Frontal cortex (tissue), 2 donors: ENCODE data around the gene KAT14.

GRCh38 chr20:16379206-16380013 lies 193.8 kb downstream of the KIF16B start:
- RAMPAGE, long total RNA = no peak

DNA sequence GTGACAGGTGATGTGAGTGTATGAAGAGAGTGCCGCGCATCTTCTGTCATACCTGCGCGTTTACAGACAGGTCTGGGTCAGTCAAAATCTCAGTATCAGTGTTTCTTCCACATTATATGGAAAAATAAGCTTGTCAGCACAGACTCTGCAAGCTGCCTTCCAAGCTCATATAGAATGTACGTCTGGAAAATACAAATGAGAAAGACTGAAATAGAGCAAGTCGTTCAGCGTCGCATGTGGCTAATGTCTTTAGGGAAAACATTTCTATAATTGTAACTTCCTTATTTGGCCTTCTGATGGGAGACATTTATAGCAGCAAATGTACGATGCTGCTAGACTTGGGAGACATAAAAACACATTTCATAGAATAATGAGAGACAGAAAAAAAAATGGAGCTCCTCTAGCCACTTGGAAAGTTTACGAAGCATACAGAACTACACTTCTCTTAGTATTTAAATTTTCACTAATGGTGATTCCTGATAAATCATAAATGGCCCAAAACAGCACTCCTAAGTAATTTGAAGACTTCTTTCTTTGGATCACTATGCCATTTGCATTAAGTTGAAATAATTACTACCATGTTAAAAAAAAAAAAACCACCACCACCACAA lies 122.2 kb downstream of the KIF16B start:
- RAMPAGE, long total RNA = no peak

- RAMPAGE, long total RNA = no peak
Observed at GRCh38 chr20:16475307-16475722, 97.9 kb downstream of the KIF16B start.

- RAMPAGE, long total RNA = no peak
Observed at GRCh38 chr20:17046342-17046822, 180.5 kb upstream of the PCSK2 start.

DNA sequence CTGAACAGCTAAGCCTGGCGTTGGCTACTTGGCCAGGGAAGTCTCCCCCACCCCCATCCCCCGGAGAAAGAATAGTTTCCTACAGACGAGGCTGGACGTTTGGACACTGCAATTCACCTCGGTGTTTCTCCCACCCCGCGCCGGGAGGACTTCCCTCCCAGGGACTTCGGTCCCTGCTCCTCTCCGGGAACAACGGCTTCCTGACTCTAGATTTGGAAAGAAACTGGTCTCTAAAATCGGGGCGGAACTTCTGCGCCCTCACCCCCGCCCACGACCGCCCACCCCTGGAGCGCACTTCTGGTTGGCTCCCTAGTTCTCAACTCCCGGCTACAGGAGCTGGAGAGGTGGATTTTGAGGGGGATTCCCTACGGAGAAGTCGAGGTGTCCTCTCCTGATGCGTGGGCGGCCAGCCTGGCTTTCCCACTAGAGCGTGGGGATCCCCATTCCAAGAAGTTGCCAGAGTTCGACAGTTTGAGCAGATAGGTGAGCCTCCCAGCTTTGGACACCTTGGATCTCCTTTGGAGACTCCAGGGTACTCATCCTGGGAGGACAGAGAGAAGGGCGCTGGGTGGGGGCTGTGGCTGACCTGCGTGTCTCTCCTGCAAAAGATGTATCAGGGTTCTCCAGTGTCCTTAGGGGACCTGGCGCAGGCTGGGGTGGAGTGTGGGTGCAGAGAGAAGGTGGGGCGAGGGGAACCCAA lies 1.1 kb downstream of the PCSK2 start:
- RAMPAGE, long total RNA = no peak

GRCh38 chr20:17638174-17638658 lies 43.8 kb downstream of the RRBP1 start:
- RAMPAGE, long total RNA = no peak

- RAMPAGE, long total RNA = no peak
Observed at GRCh38 chr20:17679764-17680876, 1.9 kb downstream of the RRBP1 start.

GRCh38 chr20:17825223-17825760 lies 125.5 kb downstream of the BANF2 start:
- RAMPAGE, long total RNA = no peak

DNA sequence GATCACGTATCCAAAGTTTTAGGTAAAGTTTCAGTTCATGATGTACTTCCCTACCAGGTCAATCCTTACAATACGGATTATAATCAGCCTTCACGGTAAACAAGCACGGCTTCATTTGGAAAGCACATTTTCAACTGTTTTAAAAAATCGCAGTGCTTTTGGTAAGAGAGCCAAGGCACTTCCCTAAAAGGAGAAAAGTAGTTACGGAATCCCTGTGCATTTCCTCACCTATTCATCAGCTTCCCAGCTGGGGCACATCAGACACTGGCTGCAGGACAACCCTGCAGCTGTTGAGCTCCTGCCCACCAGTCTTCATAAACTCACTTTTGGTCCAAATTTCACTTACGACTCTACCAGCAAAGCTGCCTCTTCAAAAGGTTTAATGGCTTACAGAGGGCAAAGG lies 7.7 kb downstream of the SNX5 start:
- RAMPAGE, long total RNA = no peak

DNA sequence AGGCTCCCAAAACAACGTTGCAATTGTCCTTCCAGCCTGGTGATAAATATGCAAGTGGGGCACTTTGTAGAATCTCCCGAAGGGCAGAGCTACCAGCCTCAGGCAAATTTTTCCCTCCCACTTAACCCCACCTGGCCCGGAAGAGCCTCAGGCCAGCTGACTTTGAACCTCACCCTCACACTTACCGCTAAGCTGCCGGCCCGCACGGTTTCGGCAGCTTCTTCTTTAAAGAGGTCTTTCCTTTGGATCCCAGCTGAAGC lies 2.5 kb downstream of the OVOL2 start:
- RAMPAGE, long total RNA = no peak

DNA sequence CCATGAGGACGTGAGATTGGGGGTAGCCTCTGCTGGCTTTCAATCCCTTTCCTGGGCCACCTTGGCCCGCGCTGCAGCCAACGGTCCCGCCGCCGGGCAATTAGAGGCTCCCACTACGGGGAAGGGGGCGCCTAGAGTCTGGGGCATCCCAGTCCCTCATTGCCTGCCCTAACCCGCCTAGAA lies 605 bp downstream of the OVOL2 start:
- RAMPAGE, long total RNA = no peak

GRCh38 chr20:18137640-18138551 lies at the start of gene KAT14:
Gene KAT14 (plus strand): TSS chr20:18137863.
- RAMPAGE, long total RNA = no peak

DNA sequence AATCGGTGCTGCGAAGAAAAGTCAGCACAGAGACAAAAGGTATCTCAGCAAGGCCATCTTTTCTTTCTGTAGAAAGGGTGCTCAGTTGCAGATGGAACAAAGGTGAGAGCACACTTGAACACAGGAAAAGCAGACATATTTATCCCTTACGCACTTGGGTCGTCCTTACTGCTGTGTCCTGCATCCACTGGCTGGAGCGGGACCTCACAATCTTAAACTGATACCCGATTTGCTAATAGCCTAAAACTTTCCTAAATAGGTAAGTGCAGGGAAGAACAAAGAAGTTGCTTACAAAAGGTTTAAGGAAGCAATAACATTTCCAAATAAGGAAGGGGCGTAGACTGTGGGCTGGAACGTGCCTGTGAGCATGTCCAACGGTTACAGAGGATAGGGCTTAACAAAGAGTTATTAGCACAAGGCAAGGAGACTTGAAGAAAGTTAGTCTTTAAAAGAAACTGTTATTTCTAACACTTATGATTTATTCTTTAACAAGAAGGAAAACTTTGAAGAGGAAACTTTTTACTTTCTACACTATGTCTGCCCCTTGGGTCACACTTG lies 28.5 kb downstream of the KAT14 start:
- RAMPAGE, long total RNA = no peak

DNA sequence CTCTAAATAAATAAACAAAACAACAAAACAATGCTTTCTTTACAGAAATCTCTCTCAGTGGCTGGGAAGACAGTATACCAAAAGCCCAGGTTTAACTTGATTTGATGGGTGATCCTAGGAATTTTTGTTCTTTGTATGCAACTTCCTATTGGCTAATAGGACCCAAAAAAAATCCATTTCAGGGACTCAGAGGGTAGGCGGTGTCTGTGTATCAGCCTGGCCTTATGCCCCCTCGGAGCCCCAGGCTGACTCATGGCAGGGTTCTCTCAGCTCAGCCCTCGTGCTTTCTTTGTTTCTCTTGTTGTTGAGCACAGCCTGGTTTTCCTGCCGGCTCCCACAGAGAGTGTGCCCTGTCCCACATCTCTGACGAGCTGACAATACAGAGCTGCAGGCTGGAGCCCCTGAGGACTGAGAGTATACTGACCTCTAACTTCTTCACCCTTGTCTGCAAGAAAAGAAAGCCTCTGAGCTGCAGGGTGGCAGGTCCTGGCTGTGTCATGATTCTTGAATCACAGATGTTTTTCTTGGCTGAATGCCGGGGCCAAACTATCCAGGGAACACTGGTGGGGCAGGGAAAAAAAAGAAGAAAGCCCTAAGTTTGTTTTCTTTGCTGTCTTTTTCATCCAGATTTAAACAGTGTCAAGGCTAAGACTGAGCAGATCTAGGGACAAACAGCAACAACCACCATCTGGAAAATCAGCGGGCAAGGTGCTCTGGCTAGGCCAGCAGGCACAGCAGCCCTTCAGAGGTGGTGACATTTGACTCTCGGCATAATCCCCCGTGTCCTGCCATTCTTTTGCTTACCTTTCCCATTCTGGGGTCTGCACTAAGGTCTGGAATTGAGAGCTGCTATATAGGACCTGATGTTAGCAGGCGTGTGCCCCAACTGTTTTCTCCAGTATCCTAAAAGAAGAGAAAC lies 63.3 kb upstream of the ZNF133 start:
- RAMPAGE, long total RNA = no peak

DNA sequence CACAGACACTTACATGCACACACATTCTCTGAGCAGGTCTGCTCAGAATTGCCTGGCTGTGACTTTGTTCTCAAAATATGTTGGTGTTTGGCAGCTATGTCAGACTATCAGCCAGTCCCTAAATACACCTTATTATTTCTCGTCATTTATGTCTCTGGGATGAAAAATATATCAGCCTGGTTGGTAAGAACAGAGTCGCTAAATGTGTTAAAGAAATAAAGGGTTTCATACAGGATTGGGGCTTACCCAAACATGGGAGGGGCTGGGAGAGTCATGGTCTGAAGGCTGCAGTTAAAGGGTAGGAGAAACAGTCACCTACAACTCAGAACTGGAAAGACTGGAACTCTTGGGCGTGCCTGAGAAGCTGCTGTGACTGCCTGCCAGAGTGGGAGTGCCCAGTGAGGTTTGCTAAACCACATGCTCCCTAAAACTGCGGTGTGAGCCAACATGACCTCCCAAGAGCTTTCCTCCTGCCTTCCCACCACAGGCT lies 165.0 kb upstream of the SLC24A3 start:
- RAMPAGE, long total RNA = no peak

- RAMPAGE, long total RNA = no peak
Observed at GRCh38 chr20:19758807-19759421, 856 bp downstream of the RIN2 start.

- RAMPAGE, long total RNA = no peak
Observed at GRCh38 chr20:19888771-19889899, 128.0 kb upstream of the NAA20 start.

DNA sequence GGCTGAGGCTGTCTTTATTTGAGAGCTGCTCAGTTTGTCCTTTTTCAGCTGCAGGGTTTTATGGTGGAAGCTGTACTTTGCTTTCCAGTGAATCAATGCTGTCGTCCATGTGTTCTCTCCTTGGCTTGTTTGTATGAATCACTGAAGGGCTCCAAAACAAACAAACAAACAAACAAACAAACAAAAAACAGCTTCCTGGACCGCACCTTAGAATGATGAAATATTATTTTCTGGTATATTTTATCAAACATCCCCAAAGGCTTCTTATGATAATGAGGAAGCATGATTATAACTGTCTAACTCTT lies 127.3 kb upstream of the NAA20 start:
- RAMPAGE, long total RNA = no peak

DNA sequence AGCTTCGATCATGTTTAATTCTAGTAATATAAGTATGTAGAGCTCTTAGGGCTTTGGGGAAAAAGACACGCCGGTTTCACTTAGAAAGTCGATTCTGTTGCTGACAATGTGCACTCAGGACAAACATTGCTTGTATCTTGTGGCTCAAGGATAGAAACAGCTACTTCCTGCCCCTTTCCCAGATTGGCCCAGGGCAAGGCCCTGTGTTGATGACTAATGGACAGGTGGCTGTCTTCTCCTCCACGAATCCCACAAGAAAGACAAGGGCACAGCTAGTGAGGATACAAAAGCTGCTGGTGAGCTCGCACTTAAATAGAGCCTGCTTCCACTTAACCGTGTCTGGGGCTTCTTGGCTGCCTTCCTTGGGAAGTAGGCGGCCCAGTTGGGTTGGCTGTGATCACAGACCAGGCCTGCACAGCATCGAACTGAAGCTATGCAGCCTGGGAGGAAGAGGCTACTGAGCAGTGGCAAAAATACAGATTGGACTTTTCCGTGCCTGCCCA lies 23.3 kb upstream of the NAA20 start:
- RAMPAGE, long total RNA = no peak

DNA sequence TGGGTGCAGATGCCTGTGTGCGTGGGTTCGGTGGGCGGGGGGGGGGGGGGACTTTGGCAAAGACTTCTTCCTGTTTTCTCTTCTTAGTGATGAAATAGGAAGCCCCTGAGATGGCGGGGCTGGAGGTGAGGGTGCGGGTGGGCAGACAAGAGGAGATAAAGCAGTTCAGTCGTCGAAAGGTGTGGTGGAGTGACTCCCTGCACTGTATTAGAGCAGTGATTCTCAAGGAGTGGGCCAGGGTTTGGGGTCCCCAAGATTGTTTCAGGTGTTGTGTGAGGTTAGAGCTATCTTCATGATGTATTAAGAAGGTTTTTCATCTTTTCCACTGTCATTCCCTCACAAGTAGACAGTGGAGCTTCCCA lies 3.8 kb downstream of the NAA20 start:
- RAMPAGE, long total RNA = no peak